ENCODE measurements around the gene CTNNA2.

DNA sequence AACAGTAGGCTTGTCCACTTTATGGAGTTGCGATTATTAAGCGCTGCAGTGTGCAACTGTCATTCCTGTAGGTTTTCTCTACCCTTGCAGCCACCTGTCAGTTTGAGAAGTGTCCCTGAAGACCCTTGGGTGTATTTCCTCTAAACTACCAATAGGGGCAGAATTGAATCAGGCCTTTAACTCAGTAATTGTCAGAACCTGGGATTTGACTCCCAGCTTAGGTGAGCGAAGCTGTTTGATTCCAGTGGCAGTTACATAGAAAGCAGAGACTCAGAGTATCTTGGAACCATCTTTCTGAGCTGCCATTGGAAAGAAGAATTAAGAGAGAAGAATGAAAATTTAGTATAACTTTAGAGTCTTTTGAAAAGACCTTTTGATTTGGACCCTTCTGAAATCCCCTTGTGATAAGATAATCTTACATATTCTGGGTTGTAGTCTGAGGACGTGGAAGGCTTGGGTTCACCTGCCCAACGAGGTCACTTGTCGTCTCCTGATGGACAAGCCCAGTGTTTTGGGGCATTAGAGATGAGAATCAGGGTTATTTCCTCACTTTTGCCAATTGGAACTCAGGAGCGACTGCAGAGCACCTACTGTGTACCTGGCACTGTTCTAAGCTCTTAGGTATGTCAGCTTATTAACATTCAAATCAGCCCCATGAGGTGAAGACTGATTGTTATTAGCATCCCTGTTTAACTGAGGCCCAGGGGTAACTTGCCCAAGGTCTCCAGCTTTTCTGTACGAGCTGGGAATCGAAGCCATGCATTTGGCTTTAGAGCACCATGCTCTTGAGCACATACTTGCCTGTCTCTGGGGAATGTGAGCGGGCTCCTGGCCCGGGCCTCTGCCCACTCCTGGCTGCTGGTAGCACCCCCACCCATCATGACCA, 2.8 kb downstream of the HK2 start:
- RRBS = no CpG with 5 or more reads among the region's 11 CpGs

GRCh38 chr2:74881250-74881865, 47.4 kb downstream of the HK2 start:
- RRBS = 99% methylated on average over 4 of the region's 13 CpGs

- RRBS = no CpG with 5 or more reads among the region's 3 CpGs
Observed at GRCh38 chr2:74892128-74892683, 58.3 kb downstream of the HK2 start.

GRCh38 chr2:74991839-74992532, 33.5 kb downstream of the POLE4 start:
- RRBS = no CpG with 5 or more reads among the region's 9 CpGs

DNA sequence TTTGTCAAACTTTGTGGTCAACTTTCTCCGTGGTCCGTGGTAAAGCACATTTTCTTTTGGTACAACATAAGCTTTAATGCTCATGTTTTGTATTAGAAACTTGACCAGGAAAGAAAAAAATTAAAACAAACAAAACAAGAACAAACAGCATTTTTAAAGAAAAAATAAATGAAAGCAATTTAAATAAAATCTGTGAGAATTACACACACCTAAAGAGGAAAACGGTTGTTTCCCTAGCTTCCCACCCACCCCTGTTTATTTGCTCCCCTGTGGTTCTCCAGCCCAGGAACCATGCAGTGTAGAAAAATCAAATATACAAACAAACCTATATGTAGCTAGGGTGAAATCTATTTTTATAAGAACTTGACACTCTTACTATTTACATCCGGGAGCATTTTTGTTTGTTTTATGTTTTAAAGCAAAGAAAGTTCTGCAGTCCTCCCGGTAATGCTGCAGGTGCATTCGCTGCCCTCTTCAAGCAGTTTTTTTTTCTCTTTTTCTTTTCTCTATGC, 774.1 kb downstream of the LRRTM4 start:
- RRBS = no CpG with 5 or more reads among the region's 6 CpGs

DNA sequence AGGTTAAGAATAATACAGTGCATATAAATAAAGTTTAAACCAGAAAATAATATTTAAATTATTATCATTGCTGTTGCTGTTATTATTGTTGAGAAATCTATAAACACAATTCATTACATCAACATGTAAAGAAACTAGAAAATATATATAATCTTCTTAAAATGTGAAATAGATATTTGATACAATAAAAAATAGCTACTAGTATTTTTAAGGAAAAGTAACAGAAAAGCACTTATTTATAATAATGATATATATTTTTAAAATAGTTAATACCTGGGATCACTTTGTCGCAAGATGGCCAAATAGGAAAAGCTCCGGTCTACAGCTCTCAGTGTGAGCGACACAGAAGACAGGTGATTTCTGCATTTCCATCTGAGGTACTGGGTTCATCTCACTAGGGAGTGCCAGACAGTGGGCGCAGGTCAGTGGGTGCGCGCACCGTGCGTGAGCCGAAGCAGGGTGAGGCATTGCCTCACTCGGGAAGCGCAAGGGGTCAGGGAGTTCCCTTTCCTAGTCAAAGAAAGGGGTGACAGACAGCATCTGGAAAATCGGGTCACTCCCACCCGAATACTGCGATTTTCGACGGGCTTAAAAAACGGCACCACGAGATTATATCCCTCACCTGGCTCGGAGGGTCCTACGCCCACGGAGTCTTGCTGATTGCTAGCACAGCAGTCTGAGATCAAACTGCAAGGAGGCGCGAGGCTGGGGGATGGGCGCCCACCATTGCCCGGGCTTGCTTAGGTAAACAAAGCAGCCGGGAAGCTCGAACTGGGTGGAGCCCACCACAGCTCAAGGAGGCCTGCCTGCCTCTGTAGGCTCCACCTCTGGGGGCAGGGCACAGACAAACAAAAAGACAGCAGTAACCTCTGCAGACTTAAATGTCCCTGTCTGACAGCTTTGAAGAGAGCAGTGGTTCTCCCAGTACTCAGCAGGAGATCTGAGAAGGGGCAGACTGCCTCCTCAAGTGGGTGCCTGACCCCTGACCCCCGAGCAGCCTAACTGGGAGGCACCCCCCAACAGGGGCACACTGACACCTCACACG, 70.7 kb upstream of the LRRTM4 start:
- RRBS = no CpG with 5 or more reads among the region's 29 CpGs

GRCh38 chr2:77831856-77832244, 309.7 kb upstream of the LRRTM4 start:
- RRBS = no CpG with 5 or more reads among the region's 1 CpG

GRCh38 chr2:78992828-78993176, 32.7 kb upstream of the REG3G start:
- RRBS = 98% methylated on average over 6 of the region's 19 CpGs

DNA sequence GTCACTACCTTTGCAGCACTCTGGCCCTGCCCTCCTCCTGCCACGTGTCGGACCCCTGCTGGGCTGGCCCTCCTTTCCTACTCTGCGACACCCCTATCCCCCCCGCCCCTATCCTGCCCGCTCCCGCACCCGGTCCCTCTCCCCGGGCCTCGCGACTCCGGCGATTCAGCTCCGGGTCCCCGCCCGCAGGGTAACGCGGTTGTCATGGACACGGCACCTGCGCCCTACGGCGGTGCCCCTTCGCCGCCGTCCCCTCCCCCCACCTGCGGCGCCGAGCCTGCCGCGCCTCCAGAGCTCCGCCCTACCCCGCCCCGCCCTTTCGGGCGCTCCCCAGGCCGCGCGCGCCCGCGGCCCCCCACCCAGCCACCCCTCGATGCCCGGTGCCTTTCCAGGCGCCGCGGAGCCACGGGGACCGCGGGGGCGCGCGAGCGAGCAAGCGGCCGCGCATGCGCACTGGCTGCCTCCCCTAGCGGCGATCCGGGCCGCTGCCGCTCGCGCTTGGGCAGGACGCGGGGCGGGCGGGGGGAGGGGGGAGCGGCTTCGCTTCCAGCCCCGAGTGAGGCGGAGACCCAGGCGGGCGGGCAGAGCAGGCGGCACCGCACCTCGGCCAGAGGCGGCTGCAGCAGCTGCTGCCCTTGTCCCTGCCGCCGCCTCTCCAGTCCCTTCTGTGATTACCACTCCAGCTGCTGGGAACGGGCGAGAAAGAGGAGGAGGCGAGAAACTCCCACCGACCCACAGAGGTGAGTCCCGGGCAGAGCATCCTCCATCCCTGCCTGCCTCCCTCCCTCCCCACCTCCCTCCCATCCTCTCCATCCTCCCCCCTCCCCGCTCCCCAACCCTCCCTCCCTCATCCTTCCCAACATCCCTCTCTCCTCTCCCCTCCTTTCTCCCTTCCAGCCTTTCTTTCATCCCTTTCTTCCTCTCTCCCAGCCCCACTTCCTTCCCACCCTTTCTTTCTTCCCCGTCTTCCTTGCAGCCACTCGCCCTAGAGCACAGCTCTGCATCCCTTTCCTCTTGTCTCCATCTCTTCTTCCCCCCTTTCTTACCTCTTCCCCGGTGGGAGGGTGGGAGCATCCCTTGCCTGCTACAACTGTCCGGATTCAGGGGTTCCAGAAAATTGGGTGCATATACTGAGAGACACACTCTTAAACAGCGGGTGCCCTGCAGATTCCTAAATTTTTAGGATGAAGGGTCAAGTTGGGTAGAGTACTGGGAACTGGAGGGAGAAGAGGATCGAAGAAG, at the start of gene CTNNA2:
Gene CTNNA2 (plus strand): TSS at position 584 of the 1,242 bp plus-strand sequence.
- RRBS = 57% methylated on average over 9 of the region's 91 CpGs

- RRBS = no CpG with 5 or more reads among the region's 5 CpGs
Observed at GRCh38 chr2:79631395-79631744, 118.5 kb downstream of the CTNNA2 start.

DNA sequence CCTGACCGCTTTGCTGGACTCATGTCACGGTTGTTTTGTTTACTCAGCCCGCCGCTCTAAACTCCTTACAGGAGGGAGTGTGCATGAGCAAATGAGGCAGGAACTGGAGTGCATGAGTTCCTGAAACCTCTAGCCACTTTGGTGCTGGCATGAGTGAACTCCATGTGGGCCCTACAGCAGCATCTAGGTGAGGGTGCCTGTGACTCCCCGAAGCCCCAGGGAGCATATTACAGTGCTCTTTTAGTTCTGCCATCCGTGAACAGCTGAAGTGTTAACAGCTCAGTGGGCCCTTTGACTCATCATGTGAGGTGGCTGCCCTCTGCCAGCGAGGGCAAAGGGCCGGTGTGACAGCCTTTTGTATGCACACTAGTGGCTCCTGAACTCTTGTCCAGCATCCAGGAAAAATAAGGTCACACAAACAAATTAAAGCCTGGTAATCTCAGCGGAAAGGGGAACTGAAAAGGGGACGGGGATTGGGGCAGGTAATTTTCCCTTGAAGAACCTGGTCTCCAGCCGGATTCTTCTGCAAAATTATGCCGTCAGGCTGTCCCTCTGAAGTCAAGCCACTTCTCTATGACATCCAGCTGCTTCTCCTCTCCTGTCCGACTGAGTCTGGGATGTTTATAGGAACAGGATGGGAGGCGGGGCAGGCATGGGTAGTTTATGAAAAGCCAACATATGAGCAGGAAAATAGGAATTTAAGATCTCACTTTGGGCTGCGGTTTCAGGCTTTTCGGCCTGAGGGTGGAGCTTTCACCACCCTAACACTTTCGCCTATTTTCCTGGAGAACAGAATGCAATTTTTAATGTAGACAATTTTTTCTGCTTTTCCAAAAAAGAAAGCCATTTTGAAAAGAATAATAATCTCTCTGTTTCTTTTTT, 1668.6 kb downstream of the SUCLG1 start:
- RRBS = no CpG with 5 or more reads among the region's 17 CpGs

- RRBS = no CpG with 5 or more reads among the region's 12 CpGs
Observed at GRCh38 chr2:84882111-84882445, 1.2 kb upstream of the TRABD2A start.

- RRBS = no CpG with 5 or more reads among the region's 5 CpGs
Observed at GRCh38 chr2:84938553-84938968, 32.4 kb upstream of the KCMF1 start.

DNA sequence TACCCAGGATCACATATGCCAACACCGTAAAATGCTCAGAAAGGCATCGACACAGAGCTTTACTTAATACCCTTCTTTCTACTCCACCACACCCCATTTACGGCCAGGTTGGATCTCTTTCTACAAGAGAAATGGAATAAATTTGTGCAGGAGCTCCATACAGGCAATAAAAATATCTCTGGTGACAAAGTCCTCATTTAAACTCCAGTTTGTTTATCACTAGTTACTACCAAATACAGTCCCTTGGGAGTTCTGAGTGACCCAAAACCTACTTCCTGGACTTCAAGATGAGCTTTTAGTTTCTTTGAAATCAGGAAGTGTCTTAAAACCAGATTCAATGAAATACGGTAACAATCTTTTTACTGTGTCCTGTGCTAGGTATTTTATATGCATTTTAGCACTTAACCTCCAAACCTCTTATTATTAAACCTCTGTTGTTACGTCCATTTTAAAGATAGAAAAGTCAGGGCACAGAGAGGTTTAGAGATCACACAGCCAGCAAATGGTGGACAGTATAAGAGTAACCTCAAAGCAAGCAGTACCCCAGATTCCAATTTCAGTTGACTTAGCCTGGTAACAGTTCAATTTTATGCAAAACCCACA, 1.5 kb upstream of the KCMF1 start:
- RRBS = no CpG with 5 or more reads among the region's 5 CpGs

- RRBS = under 1% methylated on average over 13 of the region's 32 CpGs
Observed at GRCh38 chr2:84971316-84971537, 266 bp downstream of the KCMF1 start.

- RRBS = no CpG with 5 or more reads among the region's 2 CpGs
Observed at GRCh38 chr2:84985871-84986527, 15.0 kb downstream of the KCMF1 start.

- RRBS = no CpG with 5 or more reads among the region's 14 CpGs
Observed at GRCh38 chr2:84986650-84987833, 16.1 kb downstream of the KCMF1 start.

DNA sequence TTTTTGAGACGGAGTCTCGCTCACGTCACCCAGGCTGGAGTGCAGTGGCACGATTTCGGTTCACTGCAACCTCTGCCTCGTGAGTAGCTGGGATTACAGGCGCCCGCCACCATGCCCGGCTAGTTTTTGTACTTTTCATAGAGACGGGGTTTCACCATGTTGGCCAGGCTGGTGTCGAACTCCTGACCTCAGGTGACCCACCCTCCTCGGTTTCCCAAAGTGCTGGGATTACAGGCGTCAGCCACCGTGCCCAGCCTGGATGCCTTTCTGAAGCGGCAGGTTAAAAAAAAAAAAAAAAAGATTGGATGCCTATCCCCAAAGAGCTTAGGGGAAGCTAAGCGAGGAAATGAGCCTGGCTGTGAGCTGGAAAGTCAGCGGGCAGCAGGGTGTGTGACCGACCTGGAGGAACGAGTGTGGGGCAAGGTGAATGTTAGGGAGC, 59.3 kb downstream of the TGOLN2 start:
- RRBS = no CpG with 5 or more reads among the region's 19 CpGs

- RRBS = 2% methylated on average over 3 of the region's 36 CpGs
Observed at GRCh38 chr2:85326175-85327215, 1.3 kb downstream of the TGOLN2 start.

GRCh38 chr2:85371234-85371516, 16.6 kb downstream of the ELMOD3 start:
- RRBS = no CpG with 5 or more reads among the region's 5 CpGs

Data from SK-N-MC (cell line).